Mesenchymal stem cell of adipose (primary cell): Measurements from ENCODE around the gene MOCS3.

DNA sequence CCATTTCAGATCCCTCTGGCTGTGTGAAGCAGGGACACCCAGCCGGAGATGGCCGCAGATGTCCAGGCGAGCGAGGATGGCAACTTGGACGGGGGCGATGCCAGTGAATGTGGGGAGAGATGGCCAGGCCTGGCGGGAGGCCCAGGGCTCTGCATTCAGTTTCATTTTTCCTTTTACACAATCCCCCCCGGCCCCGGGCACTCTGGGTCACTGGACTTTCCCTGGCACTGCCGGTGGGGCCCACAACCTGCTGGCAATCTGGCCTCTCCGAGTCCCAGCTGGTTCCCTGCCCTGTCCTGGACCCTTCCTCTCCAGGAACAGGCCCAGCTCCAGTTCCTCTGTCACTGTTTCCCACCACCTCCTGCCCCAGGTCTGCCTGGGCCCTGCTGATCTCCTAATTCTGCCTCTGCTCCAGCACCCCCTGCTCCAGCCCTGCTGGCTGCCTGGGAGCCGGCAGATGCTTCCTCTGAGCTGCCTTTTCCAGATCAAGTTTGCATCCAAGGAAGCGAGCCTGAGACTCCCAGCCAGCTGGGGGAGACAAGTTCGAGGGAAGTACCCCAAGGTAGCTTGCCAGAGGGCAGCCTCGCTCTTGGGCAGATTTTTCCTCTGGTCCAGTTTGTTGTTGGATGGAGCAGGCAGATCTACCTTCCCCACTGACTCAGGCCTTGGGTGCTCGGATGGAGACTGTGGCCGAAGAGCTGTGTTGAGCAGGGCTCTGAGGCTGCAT is 83.1 kb downstream of the CEBPB start:
- CAGE, long polyA plus RNA, result no peak

DNA sequence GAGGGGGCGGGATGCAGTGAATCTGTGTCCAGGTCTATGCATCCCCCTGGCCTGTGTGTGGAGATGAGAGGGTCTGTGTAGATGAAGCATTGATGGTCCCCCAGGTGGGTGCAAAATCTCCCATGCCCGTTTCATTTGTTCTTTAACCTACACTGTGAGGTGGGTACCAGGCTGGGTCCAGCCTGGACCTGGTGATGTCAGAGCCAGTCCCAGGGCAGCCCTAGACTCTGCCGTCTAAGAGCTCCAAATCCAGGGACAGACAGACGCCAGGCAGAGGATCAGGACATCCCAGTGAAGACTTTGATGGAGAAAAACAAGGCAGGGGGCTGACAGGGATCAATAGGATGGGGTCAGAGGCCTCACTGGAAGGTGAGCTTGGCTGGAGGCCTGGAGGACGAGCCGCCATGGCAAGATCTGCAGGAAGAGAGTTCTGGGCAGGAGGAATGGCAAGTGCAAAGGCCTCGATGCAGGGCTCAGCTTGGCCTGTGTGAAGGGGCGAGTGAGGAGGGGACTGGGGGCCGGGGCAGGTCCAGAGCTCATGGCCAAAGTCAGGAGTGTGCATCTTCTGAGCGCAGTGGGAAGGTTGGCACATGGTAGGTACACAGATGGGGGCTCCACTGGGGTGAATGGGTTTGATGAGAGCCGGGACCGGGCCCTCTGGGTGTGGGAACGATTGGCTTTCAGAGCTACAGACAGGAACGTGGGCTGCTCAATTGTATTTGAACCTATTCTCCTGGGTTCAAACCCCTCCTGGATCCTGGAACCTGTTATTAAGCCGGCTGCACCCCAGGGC is 105.7 kb downstream of the CEBPB start:
- CAGE, long polyA plus RNA, result no peak

DNA sequence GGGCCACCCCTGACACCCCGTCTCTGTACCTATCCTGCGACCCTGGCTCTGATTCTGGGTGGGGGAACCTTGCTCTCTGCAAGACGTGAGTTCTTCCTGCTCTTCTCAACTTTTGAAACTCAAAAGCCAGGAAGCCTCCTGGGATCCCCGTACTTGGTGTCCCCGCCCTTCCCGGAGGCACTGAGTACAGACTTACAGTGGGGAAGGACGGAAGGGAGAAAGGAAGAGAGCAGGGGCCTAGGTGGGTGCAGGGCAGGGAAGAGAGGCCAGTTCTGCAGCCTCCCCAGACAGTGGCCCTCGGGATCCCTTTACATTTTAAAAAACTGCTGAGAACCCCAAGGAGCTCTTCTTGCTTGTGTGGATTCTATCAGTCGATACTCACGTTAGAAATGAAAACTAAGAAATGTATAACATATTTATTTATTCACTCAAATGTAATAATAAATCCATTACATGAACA is 149.0 kb upstream of the PTPN1 start:
- CAGE, long polyA plus RNA, result no peak

DNA sequence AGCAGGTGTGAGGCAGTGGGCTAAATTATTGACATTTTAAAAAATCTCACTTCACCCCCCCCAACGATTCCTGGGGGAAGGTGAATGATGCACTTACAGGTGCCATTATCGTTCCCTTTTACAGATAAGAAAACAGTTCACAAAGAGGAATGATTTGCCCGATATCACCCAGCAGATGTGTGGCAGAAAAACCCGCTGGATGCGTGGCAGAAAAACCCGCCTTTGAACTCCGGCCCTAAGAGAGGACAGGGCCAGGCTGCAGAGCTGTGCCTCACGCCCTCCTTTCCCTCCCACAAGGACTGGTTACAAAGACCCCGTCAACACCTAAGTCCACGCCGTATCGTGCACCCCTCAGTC is 114.1 kb upstream of the PTPN1 start:
- CAGE, long polyA plus RNA, result no peak

DNA sequence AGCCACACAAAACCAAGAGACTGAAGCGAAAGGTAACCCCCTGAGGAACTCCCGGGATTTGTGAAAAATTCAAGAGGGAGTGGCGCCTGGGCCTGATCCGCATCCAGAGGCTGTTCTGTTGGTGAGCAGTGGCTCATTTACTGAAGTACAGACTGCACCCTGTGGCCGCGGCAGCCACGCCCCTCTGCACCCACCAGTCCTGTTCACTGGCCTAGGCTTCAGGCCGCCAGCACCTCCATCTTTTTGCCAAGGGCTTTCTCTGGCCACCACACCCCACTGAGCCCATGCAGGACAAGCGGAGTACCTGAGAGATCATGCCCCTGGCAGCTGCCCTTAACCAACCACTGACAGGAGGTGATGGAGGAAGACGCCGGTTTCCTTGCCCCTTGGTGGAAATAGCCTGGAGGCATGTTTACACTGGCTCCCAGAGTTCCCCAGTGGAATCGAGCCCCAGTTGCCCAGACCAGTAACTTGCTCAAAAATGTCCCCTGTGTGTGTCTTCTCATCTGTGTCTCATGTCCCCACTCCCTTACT is 79.0 kb upstream of the PTPN1 start:
- CAGE, long polyA plus RNA, result no peak

GRCh38 chr20:50470369-50470843 is 39.8 kb upstream of the PTPN1 start:
- CAGE, long polyA plus RNA, result no peak

DNA sequence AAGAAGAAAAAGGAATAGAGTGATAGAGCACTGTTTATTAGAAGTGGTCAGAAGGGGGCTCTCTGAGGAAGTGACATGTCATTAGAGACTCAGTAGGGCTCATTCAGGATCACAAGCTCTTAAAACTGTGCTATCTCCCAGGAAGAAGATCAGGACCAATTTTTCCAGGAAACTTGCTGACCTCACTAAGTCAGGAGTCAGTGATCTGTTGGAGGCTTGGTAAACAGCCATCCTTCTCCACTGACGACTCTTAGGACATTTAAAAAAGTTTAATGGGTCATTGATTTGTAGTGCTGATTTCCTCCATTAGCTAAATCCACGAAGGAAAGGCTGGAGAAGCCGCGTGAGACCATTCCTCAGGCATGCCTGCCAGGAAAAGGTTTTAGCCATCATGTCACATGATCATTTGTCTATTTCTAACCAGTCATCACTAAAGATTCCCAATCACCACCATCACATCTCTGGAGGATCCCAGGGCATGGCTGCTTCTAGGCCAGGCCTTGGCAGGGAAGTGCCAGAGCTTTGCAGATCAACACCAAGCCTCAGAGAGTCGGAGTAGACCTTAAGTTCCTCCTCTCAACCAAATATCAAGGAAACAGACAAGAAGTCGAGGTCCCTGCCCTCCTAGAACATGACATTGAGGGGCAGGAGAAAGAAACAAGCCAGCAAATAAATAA is 5.8 kb upstream of the PTPN1 start:
- CAGE, long polyA plus RNA, result no peak

DNA sequence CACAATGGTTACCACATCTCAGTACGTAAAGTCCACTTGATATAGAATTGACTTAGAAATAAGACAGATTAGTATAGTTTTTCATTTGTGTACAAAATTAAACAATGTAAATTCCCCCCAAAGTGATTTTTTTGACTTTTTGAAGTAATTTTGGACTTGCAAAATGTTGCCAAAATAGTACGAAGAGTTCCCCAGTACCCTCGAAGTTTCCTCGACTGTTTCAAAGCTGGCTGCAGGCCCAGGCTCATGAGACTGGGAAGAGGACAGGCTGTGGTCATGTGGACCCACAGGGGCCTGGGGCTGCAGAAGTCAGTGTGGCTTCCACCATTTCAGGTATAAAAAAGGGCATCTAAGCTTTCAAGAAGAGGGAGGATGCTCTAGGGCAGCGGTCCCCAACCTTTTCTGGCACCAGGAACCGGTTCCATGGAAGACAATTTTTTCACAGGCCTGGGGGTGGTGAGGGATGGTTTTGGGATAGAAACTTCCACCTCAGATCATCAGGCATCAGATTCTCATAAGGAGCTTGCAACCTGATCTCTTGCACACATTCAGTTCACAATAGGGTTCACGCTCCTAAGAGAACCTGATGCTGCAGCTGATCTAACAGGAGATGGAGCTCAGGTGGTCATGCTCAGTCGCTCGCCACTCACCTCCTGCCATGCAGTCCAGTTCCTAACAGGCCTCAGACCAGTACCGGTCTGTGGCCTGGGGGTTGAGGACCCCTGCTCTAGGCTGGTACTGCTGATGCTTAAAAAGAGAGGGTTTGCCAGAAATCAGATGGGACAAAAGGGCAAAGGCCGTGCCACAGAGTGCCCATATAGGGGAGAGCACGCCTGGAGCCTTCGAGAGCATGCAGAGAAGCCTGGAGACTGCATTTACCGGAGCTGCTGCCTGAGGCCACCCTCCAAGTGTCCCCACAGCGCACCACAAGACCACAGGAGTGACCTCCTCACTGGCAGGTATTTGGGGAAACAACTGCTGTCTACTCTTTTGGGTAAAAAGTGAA is 75.2 kb downstream of the PTPN1 start:
- CAGE, long polyA plus RNA, result no peak

DNA sequence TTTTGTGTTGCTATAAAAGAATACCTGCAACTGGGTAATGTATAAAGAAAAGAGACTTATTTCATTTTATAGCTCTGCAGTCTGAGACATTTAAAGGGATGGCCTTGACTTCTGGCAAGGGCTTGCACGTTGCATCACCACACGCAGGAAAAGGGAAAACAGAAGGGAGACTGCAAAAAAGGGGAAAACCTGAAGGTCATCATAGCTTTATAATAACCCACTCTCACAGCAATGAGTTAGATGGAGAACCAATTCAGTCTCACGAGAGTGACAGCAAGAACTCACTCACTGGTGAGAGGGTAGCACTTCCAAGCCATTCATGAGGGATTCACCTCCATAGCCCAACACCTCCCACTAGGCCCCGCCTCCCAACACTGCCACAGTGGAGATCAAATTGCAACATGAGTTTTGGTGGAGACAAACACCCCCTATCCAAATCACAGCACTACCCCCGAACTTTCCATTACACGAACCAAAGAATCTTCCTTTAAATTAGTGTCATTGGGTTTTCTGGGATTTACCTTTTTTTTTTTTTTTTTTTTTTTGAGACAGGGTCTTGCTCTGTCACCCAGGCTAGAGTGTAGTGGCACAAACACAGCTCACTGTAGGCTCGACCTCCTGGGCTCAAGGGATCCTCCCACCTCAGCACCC is 31.0 kb downstream of the RIPOR3 start:
- CAGE, long polyA plus RNA, result no peak

DNA sequence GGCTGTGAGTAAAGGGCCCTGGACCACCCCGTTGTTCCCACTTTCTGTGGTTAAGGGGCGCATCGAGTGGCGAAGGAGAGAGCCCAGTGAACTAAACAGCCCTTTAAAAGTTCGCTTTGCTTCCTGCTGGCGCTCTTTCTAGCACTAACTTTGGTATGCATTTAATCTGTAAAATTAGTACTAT is 723 bp downstream of the PARD6B start:
- CAGE, long polyA plus RNA, result no peak

- CAGE, long polyA plus RNA, result no peak
These were observed 11.6 kb downstream of the PARD6B start for GRCh38 chr20:50743023-50743321.

GRCh38 chr20:50898156-50899131 is 32.8 kb downstream of the ADNP start:
- CAGE, long polyA plus RNA, result no peak

DNA sequence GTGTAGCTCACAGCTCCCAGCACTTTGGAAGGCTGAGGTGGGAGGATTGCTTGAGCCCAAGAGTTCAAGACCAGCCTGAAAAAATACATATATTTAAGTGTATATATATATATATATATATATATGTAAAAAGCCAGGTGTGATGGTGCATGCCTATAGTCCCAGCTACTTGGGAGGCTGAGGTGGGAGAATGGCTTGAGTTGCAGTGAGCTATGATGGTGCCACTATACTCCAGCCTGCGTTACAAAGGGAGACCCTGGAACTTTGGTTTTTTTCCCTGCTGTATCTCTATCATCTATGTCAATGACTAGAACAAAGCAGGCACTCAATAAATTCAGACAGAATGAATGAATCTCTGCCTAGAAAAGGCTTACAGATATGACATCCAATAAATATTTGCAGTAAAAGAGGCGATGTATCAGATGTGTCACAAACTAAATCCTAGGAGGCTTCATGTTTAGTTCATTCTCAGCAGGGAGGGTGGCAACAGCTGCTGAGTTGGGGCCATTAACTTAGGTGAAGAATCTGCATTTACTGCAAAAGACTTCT is 12.0 kb downstream of the ADNP start:
- CAGE, long polyA plus RNA, result no peak

- CAGE, long polyA plus RNA, result no peak
These were observed 1.4 kb downstream of the ADNP start for GRCh38 chr20:50929913-50930109.

DNA sequence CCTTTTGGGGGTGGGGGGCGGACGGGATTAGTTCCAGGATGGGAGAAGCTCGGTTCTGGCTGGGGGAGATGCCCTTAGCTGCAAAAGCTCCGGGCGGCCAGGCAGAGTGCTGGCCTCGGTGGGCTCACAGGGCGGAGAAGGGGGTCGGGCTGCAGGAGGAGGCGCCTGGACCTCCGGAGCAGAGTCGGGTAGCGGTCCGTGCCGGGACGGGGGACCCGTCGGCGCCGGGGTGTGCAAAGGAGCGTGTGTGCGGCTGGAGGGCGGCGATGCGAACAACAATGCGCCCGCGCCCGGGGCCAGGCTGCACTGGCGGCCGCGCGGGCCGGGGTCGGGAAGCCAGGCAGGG is 822 bp downstream of the ADNP start:
- CAGE, long polyA plus RNA, result no peak

- CAGE, long polyA plus RNA, result no peak
These were observed 10.3 kb downstream of the DPM1 start for GRCh38 chr20:50947989-50948414.

DNA sequence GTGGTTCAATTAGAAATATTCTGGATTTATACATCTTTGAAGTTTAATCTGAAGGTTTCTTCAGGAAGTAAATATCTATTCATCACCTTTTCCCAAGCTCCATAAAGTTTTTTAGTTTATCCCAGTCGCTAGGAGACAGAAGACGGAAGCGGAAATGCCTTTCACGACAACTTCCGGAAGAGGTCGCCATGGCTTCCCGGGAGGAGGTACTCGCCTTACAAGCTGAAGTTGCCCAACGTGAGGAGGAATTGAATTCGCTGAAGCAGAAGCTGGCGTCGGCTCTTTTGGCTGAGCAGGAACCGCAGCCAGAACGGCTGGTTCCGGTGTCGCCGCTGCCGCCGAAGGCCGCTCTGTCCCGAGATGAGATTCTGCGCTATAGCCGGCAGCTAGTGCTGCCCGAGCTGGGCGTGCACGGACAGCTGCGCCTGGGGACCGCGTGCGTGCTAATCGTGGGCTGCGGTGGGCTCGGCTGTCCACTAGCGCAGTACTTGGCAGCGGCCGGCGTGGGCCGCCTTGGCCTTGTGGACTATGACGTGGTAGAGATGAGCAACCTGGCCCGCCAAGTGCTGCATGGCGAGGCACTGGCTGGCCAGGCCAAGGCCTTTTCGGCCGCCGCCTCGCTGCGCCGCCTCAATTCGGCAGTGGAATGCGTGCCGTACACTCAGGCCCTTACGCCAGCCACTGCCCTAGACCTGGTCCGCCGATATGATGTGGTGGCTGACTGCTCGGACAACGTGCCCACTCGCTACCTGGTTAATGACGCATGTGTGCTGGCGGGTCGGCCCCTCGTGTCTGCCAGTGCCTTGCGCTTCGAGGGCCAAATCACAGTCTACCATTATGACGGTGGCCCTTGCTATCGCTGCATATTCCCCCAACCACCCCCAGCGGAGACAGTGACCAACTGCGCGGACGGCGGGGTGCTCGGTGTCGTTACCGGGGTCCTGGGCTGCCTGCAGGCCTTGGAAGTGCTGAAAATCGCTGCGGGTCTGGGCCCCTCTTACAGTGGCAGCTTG is at the start of gene MOCS3:
TSS of gene MOCS3 (plus strand) at position 164 of the 1,013 bp plus-strand sequence.
- CAGE, long polyA plus RNA, result no peak

DNA sequence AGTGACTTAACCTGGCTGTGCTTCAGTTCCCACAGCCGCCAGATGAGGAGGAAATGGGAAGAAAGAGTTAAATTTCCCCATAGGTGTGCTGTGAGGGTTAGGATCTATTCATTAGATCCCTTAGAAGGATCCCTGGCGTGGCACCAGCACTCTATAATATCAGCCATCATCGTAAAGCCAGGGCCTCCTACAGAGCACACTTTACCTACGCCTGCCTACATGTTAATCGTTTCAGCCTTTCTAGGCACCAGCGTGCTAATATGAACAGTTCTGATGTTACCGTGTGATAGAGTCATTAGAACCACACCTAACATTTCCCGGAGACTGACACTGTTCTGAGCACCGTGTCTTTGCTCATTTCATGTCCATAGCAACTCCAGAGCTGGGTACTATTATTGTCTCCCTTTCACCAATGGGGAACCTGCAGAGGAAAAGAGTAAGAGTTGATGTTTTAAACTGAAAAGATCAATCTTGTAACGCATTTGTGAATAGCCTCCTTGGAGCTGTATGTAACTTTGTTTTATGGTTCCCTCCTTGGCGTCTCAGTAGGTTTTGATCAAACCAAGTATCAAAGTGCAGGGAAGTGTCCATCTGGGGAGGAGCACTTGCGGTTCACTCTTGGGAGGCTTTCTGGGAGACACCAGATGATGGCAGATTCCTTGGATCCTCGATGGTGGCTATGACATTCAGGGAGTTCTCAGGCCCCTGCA is 73.8 kb upstream of the KCNG1 start:
- CAGE, long polyA plus RNA, result no peak

- CAGE, long polyA plus RNA, result no peak
These were observed 133.2 kb upstream of the KCNG1 start for GRCh38 chr20:51156080-51156626.

GRCh38 chr20:51318098-51318674 is 224.3 kb downstream of the NFATC2 start:
- CAGE, long polyA plus RNA, result no peak